Neural crest cell (in vitro differentiated cells): Measurements from ENCODE around the genes CYB5RL and PCSK9.

DNA sequence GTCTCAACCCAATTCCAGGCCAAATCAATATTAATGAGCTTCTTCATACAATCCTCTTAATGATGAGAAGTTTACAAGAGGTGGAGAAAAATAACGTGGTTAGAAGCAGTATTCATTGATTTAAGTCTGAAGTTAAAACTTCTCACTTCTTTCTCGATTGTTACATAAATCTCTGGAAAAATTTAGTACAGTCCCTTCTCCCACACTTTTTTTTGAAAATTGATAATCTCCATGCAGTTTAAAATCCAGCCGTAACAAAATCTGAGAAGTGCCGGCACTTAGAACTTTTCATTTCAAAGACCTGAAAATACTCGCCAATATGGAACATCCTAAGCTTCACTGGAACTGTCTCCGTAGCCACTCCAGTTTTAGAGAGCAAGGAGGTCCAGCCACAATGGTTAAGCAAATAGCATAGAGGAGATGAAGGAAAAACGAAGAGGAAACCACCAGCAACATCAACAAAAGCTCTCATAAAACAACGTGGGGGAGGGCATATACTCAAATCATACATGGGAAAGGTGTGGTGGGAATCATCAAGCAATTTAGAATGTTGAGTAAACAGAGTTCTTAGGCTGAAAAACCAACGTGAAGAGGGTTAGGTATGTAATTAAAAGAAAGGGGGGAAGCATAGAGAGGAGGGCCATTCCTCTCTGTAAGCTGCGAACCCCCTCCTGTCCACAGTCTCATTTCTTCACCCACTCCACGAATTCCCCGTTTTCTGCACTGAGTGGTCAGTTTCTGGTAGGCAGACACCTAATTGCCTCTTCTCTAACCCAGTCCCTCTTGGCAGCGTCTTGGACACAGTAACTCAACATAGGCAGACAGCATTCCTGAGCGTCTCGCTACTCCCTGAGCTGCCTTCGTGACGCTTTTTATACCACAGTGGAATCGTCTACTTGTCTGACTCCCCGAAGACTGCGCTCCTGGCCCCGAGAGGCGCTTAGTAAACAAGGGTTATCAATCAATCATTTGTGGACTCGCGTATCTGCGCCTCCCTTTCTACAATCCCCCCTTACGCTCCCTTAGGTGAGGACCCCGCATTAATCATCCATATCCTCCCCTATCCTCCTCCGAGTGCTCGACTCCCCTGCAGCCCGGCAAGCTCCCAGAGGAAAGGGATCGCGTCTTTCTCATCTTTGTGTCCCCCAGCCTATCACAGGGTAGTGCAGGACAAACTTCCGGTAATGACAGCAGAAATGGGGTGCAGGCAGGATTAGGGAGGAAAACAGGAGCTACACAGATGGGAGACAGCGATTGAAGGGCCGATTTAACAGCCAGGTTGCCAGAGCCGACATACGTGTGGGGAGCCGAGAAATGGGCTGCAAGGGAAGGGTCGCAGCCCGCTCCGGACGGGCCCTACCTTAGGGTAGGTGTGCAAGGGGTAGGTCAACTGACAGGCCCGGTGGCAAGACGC is 857 bp downstream of the TMEM59 start:
- PRO-cap, result bidirectional peak, plus-strand start at position 875 of the sequence, minus-strand start at position 844 of the sequence; bidirectional peak, plus-strand start at position 1,161 of the sequence, minus-strand start at position 1,076 of the sequence

DNA sequence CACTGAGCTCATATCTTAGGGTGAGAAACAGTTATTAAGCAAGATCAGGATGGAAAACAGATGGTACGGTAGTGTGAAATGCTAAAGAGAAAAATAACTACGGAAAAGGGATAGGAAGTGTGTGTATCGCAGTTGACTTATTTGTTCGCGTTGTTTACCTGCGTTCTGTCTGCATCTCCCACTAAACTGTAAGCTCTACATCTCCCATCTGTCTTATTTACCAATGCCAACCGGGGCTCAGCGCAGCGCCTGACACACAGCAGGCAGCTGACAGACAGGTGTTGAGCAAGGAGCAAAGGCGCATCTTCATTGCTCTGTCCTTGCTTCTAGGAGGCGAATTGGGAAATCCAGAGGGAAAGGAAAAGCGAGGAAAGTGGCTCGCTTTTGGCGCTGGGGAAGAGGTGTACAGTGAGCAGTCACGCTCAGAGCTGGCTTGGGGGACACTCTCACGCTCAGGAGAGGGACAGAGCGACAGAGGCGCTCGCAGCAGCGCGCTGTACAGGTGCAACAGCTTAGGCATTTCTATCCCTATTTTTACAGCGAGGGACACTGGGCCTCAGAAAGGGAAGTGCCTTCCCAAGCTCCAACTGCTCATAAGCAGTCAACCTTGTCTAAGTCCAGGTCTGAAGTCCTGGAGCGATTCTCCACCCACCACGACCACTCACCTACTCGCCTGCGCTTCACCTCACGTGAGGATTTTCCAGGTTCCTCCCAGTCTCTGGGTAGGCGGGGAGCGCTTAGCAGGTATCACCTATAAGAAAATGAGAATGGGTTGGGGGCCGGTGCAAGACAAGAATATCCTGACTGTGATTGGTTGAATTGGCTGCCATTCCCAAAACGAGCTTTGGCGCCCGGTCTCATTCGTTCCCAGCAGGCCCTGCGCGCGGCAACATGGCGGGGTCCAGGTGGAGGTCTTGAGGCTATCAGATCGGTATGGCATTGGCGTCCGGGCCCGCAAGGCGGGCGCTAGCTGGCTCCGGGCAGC is at the start of gene CYB5RL:
Gene CYB5RL (minus strand): TSS at position 720 of the 985 bp plus-strand sequence.
- PRO-cap, result bidirectional peak, plus-strand start at position 884 of the sequence, minus-strand start at position 700 of the sequence

GRCh38 chr1:54218142-54218463 is 18.1 kb downstream of the MRPL37 start:
- PRO-cap, result no peak

DNA sequence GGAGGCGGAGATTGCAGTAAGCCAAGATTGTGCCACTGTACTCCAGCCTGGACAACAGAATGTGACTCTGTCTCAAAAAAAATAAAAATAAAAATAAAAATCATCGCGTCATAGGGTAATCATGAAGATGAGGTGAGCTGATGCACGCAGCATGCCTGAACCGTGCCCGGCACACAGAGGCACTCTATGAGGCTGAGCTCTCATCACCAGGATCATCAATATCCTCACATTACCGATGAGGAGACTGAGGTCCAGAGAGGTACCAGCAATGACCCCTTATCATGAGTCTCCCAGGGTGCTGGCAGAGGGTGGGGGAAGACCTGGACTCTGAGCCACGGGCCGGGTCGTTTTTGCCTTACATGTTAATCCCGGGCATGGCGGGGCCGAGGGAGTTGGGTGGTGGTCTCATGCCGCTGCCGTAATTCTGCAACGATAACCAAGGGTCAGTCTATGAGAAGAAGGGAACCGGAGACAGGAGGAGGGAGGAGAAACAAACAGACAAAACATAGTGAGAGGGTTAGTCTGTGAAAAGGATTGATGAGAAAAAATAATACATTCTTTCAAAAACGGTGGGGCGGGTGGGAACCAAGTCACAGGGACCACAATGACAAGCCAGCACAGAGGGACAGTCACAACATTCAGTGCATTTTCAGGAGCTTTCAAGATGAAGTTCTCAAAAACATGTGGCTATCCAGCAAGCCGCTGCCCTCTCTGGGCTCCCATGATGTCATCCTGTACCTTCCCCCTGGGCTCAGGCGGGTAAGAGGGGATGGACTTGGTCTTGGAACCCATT is 43.1 kb downstream of the MRPL37 start:
- PRO-cap, result no peak

DNA sequence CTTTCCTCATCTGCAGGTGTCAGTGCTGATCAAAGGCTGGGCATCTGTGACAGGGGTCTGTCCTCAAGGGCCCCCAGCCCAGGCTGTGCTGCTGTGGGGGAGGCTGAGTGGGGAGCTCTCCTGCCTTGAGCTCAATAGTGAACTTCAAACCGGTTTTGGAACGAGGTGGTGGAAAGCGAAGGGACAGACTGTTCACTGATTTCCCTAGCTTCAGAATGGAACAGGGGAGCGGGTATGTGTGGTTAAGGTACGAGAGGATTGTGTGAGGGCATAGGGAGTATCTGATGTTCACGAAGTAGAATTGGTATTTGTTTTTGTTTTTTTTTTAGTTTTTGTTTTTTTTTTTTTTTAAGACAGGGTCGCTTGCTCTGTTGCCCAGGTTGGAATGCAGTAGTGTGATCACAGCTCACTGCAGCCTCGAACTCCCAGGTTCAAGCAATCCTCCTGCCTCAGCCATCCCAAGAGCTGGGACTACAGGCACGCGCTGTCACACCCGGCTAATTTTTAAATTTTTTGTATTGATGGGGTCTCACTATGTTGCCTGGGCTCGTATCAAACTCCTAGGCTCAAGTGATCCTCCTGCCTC is 53.0 kb downstream of the MRPL37 start:
- PRO-cap, result no peak

DNA sequence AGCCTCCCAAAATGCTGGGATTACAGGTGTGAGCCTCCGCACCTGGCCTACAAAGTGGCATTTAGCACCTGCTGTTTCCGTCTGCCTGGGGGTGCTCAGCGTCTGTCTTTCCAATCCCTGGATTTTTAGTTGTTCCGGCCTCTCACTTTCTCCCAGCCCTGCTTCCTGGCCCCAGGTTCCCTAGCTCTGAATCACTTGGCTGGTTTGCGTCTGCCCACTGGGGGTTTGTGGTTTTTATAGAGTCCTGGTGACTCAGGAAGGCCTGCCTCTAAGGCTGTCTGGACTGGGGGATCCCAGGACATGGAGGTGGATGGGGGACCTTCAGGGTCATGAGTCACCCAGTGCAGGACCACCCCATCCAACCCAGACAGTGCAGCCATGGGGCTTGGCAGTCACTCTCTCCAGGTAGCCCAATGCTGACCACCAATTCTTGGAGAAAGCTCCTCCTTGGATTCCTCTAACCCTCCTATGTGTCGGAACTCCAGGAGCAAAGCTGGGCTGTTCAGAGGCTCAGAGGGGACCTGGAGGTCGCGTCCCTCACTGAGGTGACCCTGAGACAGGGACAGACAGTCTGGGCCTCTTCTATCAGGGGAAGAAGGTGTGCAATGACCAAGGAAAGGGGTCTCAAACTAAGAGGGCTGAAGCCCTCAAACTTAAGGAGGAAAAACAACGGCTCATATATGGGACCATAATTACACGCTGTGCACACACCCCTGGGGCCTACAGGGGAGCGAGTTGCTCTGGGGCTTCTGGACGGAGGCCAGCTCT is 53.7 kb downstream of the MRPL37 start:
- PRO-cap, result no peak

- PRO-cap, result no peak
Measured at GRCh38 chr1:54280289-54281171, 80.6 kb downstream of the MRPL37 start.

DNA sequence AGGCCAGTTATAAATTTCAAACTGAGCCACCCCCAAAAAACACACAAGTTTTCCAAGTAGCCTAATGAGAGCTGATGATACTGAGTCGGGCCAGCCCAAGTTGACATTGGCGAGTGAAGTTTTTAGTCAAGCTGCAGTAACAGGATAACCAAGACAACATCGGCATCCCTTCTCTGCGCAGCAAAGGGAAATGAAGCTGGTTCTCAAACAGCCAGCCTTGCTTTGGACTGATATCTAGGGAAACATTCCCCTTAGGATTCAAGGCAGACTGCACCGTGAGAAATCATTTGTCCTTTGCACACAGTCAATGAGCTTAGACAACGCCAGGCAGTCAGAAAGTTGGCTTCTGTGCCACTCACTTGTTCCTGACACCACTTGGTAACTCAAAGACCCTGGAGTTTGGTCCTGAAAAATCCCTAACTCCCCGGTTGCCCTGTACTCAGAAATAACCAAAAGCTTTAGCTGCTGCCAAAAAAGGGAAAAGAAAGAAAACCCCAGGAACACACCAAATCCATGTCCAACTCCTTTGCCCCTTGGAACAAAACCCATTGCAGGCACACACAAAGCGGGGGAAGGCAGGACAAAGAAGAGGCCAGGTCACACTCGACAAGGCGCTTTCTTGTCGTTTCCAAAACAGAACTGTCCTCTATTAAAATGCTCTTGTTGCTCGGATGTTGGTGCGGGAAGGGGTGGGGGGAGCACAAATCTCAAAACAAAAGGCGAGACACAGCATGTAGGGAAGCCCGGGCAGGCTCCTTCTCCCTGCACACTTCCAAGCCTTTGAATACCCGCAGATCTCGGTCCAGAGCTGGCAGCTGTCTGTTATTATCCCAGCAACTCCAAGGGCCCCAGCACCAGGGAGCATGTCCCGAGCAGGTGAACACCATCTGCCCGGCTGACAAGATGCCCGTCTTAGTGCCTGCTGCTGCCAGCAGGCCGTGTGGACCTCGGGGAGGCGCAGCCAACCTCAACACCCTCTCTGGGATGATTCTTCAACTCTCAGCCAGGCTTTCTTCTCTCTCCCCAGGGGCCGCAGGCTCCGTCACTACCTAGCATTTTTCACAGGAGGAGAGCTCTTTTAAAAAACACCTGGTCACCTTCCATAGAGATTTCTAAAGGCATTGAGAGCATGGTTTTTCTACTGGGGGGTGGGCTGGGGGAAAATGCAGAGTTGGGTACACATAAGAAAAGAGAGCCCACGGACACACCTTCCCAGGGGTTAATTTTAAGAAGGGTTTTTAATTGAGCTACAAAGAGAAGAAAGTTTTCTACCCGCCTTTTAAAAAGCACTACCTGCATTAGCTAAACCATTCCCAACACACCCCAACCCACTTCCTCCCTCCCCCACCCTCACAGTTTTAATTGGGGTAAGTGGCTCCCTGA is 109.8 kb downstream of the MRPL37 start:
- PRO-cap, result bidirectional peak, plus-strand start at position 783 of the sequence, minus-strand start at position 641 of the sequence

DNA sequence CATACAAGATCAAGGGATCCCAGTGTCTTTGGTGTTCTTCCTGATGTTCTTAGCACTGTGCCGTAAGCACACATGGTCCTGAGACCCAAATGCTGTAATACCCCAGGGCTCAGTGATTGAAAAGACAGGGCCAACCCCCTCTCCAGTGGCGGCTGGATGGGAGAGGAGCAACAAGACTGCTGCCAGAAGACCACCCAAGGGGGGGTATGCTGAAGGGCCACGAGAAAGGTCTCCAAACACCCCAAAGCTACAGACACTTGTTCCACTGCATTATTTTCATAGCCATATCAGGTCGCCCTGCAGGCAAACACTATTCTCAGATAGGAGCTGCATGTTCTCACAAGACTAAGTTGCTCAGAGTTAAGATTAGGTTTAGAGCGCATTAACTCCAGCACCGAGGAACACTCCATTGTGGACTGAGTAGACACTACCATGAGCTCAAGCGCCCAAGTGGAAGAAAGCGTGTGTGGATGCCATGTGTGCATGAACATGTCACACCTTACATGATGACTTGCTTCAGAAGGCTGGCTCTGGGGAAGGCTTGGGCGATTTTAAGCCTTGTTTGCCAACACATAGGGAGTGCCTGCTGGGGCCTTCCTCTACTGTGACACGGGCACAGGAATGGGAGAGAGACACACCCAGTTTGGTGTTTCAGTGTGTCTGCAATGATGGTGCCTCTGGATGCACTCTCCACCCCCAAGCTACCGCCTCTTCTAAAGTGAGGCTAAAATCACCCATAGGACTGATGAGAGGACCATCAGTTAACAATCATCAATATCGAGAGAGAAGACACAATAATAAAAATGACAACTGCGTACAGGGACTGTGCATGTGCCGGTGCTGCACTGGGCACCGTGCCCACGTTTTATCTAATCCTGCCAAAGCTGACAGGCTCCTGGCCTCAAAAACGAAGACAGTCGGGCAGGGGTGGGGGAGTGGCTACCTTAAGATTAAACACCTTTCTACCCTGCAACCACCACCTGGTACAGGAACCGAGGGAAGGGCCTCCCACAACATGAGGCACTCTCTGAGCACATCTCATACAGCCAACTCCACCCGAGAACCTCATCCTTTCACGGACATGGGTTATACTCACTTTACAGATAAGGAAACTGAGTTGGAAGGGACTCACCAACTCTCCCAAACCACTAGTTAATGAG is 171.3 kb downstream of the MRPL37 start:
- PRO-cap, result no peak

DNA sequence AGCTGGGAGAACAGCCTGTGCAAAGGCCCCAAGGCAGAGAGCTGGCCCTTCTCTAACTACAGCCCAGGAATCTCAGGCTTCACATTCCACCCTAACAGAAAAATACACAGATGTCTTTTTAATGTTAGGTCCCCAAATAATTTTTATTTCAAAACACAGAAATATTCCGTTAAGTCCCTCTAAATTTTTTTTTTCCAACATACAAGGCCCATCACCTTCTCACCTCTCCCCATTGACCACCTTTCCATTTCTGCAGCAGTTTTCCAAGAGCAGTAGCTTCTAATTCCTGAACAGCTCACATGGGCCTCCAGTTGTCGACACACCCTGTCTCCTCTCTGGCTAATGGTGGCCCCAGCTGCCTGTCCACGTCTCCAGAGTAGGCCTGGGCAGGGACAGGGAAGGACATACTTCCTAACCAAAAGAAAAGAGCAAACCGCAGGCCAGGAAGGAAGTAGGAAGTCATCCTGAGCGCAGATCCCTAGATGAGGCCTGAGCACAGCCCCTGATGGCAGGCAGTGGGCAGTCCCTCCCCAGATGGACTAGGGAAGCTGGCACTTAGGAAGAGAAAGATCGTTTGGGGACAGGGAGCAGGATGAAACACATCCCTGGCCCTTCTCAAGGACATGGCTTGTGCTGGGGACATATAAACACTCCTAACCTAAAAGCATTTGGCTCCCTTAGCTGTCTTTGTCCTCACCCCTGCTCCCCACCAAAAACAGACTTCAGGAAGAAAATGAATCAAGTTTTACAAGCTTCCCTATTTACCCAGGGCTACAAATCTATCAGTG is 163.2 kb upstream of the ACOT11 start:
- PRO-cap, result no peak

DNA sequence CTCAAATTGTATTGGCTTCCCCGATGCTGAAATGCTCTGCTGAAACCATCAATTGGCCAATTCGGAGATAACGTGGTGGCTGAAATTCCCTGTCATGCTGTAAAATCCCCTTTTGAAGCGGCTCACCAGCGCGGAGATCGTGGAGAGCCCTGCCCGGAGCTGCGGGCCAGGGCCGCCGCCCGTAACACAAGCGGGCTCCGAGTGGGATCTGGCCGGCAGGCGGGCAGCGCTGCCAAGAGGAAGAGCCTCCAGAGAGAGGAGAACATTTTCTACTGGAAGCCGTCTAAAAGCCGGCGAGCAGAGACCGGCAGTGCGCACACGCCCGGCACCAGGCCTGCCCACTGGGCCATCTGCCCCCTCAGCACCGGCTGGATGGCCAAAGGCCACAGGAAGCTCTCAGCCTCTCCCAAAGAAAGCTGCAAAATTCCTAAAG is 157.4 kb upstream of the ACOT11 start:
- PRO-cap, result no peak

DNA sequence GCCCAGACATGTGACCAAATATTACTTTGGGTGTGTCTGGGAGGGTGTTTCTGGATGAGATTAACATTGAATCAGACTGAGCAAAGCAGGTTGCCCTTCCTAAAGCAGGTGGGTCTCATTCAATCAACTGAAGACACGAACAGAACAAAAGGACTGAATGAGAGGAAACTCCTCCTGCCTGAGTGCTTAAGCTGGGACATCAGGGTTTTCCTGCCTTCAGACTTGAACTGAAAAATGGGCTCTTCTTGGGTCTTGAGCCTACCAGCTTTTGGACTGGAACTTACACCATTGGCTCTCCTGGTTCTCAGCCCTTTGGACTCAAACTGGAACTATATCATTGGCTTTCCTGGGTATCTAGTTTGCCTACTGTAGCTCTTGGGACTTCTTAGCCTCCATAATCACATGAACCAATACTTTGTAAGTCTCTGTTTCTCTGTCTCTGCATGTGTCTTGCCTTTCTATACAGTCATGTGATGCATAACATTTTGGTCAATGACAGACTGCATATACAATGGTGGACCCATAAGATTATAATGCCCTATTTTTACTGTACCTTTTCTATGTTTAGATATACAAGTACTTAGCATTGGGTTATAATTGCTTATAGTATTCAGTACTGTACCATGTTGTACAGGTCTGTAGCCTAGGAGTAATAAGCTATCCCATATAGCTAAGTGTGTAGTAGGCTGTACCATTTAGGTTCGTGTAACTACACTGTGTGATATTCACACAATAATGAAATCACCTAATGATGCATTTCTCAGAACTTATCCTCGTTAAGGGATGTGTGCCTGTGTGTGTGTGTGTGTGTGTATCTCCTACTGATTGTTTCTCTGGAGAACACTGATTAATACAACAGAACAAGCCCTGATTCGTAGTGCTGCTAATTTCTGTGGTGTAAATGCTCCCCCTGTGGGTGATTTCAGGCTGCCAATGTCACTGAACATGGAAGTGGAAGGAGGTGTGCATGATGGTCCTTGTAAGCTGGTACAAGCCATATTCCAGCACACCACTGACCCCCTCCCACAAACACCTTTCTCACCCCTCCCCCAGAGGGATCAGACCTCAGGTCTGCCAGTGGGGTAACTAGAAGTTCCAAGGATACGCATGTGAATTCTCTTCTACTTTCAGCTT is 39.3 kb downstream of the DHCR24 start:
- PRO-cap, result no peak

DNA sequence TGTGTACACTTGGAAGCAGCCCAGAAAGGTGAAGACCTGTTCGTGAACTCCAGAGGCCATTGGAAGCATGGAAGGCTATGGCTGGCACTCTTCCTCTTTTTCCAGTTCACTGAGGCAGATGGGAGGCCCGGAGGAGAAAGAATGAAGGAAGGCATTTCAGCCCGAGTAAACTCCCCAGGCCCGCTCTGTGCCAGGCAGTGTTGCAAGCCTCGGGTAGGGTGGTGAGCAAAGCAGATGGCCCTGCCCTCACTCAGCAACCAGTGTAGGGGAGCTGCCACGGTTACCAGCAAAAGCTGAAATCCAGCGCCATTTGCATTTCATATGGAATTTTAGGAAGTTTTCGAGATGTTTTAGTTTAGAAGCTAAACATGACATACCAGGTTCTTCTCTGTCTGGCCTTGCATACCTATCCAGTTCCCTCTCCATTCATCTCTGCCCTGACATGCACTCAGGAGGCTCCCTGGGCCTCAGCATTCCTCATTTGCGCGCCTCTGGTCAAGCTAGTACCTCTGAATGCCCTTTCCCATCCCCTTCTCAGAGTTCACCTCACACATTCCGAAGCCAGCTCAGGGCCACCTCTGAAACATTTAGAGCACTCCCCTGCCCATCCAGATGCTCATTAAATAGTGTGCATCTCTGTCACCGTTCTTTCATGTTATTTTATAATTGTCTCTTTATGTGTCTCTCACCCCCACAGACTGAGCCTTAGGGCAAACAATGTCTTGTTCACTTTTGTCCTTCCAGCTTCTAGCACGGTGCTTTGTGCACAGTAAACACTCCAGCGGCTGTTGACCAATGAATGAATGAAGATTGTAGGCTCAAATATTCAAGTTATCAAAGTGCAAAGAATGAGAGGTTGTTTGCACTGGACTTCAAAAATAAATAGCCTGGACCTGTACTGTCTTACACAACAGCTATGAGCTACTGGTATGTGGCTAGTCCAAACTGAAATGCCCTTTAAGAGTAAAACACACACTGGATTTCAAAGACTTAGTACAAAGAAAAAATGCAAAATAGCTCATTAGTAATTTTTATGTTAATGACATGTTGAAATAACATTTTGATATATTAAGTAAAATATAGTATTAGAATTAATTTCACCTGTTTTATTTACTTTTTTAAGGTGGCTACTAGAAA is 1.1 kb upstream of the DHCR24 start:
- PRO-cap, result no peak

DNA sequence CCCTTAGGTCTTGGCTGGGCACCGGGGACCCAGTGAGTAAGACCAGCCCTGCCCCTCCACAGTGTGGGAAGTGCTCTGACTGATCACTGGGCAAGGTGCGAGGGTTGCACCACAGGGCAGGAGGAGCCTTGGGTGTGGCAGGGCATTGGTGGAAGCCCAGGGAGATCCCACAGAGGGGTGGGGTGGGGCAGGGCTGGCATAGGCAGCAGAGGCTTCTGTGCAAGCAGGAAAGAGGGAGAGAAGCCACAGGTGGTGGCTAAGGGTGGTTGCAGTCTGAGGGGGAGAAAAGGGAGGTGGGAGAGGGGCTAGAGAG is 34.9 kb upstream of the TMEM61 start:
- PRO-cap, result no peak

DNA sequence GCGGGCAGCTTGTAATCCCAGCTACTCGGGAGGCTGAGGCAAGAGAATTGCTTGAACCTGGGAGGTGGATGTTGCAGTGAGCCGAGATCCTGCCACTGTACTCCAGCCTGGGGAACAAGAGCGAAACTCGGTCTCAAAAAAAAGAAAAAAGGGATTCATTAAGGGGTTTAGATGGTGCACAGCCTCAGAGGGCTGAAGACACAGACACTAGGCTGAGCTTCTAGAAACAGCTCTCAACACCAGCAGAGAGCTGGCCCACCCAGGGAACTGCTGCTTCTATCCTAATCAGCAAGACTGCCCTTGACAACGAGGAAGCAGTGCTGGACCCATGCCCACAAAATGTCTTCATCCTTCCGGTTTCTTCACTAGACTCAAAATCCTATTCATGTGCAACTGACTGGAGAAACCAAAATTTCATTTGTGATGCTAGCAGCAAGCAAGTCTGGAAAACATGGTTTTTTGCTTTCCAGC is 14.9 kb upstream of the TMEM61 start:
- PRO-cap, result no peak

- PRO-cap, result bidirectional peak, plus-strand start at chr1:55039592, minus-strand start at chr1:55039366
Measured at GRCh38 chr1:55038990-55039994, at the start of gene PCSK9. TSS of gene PCSK9 (plus strand) at chr1:55039548.

- PRO-cap, result no peak
Measured at GRCh38 chr1:55244602-55244949, 29.4 kb upstream of the USP24 start.

DNA sequence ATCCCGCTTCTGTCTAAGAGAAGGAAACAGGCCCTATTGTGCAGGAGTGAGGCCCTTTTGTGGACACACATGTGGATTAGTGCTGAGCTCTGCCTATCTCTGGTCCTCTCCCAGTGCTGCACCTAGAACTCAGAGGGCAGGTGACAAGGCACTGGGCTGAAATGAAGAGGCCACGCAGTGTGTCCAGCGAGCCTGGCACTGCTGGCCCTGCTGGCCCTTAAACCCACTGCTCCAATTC is 160.2 kb upstream of the USP24 start:
- PRO-cap, result no peak

GRCh38 chr1:56080967-56081748 is 498.2 kb downstream of the PLPP3 start:
- PRO-cap, result no peak

DNA sequence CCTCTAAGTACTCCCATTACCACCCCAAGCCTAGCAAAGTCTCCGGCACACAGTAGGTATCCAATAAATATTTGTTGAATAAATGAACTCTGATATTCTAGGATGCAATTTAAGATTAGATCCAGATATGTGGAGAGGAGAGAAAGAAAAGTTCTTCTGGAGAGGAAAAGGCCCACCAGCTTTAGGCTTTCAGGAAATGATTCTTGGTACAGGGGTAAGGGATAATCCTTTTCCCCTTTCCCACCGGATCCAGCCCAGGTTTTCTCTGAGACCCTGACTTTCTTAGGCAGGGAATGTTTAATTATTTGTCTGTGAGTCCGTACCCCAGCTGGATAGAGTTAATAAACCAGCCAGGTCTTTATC is 189.2 kb downstream of the PLPP3 start:
- PRO-cap, result unidirectional peak, plus-strand start at position 301 of the sequence